UCH-1 (cell line): ENCODE data around the genes RTP1, RTP4 and LPP.

GRCh38 chr3:187197295-187197593 lies at the start of gene RTP1:
Gene RTP1, plus strand, starts transcription at chr3:187197486.
- RRBS = no CpG with 5 or more reads among the region's 6 CpGs

DNA sequence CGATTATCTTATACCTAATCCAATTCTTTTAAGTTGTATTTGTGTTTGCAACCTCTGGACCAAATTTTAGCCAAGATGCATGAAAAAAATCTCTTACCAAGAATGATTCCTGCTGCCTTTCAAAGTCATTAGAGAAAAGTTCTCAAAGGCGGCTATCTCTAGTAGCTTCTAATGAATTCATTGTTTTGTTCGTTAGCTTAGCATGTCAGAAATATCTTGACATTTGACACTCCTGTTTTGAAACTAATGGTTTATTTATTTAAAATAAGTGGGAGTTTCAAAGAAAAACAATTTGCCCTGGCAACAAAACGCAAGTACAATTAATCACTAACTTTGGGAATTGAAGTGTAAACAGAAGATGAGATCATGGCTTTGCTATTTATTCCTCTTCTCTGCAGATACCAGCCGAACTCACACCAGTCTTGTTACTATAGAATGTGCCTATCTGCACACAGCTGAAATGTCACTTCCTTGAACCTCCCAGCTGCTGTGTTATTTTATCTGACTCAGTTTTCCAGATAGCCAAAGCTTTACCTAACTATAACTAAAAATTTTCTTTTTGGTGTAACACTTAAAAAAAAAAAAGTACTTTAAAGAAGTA lies 27.5 kb downstream of the MASP1 start:
- RRBS = no CpG with 5 or more reads among the region's 5 CpGs

DNA sequence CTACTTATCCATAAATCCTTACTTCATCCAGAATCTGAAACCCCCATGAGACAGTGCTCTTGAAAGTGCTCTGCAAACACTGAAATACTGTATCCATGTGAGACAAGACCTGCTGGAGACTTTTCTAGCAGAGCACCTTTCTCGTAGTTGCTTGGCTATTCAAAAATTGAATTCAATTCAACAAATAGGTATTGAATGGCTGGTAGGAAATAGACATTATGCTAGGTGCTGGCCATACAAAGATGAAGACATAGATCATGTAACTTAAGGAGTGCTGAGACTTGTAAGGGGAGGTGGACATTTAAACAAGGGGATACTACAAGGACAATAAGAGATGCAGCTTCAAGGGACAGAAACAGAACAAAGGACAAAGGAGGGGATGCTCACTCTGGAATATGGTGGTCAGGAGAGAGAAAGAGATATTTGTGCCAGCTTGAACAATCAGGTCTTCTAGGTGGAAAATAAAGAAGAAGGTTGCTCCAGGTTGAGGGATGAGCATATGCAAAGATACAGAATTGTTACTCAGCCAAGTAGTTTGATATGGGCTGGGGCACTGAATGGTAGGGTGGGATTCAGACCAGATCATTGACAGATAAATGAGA lies 1.6 kb downstream of the MASP1 start:
- RRBS = no CpG with 5 or more reads among the region's 1 CpG

DNA sequence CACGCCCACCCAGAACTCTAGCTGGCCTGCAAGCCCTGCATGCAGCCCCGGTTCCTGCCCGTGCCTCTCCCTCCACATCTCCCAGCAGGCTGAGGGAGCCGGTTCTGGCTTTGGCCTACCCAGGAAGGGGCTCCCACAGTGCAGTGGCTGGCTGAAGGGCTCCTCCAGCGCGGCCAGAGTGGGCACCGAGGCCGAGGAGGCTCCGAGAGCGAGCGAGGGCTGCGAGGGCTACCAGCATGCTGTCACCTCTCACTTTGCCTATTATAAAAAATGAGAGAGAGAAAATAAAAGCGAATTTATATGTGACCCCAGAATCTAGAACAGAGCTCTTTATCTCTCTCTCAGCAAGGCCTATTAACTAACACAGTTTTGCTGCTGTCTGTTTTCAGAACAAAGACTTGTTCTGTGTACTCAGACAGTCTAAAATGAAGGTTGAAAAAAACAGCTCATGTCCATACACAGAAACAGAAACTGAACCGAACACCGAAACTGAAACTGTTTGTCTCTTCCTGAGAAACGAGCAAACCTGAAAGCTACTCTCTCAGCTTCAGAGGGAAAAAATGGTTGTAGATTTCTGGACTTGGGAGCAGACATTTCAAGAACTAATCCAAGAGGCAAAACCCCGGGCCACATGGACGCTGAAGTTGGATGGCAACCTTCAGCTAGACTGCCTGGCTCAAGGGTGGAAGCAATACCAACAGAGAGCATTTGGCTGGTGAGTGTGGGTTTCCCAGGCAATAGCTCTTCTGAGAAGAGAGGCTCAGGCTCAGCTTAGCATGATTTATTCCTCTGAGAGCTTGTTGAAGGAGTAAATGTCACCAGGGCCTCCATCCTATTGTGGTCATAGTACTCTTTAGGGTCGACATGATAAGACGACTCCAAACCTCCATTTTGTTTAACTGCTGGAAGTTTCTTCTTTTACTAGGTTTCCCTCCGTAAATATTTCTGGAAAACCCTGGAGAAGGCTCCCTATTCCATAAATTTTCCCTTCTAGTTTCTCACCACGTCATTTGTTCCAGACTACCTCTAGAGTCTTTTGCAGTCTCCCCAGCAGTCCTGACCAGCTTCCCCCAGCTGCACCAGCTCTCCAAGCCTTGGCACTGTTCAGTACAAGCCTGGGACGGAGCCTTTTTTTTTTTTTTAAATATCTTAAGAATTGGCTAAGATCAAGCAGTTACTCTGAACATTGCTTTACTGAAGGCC lies at the start of gene RTP4:
Gene RTP4, plus strand, starts transcription at position 504 of the 1,203 bp plus-strand sequence.
- RRBS = no CpG with 5 or more reads among the region's 23 CpGs

- RRBS = no CpG with 5 or more reads among the region's 17 CpGs
These were observed 19.0 kb upstream of the RTP2 start for GRCh38 chr3:187721169-187721896.

DNA sequence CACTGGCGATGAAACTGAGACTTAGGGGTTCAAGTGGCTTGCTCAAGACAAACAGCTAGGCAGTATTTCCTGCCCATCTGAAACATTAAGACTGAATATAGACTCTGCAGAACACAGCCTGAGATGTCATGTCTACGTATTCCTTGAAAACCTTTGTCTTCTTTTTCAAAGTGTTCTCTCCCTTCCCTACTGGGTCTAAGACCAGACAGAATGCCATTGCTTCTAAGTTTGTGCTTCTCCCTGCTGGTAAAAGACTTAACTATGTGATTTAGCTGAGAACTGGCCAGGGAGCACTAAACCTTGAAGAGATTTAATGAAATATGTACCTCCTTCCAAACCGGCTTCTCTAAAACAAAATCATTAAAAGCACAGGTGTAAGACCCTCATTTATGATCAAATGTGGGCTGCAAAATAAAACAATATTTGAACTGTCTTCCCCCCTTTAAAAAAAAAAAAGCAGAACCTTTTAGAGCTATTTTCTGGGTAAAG lies 9.8 kb downstream of the BCL6 start:
- RRBS = no CpG with 5 or more reads among the region's 3 CpGs

DNA sequence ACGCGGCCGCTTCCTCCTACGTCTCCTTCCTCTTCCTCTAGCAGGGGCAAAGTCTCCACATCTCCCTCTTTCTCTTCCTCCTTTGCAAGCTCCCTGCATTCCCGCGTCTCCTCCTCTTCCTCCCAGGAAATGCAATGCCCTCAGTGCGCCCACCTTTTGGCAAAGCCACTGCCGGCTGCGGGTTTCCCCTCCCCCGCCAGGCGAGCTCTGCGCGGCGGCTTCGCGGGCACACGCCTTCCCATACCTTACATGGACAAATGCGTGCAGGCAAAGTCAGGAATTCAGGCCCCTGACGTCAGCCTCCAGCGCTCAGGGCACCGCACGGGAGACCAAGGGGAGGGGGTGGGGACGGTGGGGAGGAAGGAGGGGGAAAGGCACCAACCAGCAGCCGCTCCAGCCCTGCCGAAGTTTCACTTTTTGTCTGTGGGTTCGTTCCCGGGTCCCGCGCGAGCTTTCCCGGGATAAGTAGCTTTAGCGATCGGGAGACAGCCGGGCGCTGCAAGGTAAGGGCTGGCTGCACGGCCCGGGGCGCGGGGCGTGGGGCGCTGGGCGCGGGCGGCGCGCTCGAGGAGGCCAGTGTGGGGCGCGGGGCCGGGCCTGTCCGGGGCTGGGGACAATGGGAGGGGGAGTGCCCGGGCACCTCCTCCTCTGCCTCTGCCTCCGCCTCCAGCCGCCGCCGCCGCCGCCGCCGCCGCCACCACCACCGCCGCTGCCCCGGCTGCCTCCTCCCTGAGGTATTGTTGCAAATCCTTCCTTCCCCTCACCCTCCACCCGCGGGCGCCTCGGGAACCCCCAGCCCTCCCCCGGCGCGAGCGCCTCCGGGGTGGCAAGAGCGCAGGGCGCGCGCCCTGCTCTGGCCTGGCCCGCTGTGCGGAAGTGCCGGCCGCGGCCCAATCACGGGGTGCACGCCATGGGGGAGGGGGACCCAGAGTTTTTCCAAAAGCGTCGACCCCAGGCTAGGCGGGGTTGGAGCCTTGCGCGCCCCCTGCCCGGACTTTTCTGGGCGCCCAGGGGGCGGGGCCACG lies at the start of gene LPP:
Gene LPP, plus strand, starts transcription at position 639 of the 1,025 bp plus-strand sequence.
- RRBS = 4% methylated on average over 30 of the region's 93 CpGs

DNA sequence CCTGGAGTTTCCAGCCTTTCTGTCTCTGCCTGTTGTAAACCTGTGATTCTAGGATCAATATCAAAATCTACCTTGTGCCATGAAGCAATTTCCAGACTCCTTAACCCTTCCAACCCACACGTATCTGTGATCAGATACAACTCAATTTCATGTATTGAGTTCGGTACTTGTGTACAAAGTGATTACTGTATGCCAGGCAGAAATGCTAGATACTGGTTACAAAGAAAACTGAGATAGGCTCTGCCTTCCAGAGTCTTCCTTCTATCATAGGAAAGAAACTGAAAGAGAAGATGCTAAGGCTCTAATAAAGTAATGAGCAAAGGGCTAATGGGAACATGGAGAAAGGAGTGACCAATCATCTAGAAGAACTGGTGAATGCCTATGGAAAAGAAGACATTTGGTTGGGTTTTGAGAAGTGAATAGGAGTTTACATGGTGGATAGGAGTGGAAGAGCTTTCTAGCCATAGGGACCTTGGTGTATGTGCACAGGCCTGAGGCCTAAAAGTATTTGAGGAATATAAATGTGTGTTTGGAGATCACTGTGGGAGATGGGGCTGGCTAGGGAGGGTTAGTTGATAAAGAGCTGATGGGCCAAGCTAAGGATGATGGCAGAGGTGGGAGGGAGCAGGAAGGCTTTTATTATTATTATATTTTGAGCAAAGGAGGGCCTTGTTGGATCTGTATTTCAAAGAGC lies 6.7 kb downstream of the LPP start:
- RRBS = no CpG with 5 or more reads among the region's 2 CpGs

GRCh38 chr3:188177109-188177549 lies 23.2 kb downstream of the LPP start:
- RRBS = no CpG with 5 or more reads among the region's 3 CpGs

GRCh38 chr3:188178231-188179054 lies 24.5 kb downstream of the LPP start:
- RRBS = no CpG with 5 or more reads among the region's 8 CpGs

GRCh38 chr3:188183281-188183674 lies 29.3 kb downstream of the LPP start:
- RRBS = no CpG with 5 or more reads among the region's 3 CpGs

GRCh38 chr3:188184174-188185018 lies 30.4 kb downstream of the LPP start:
- RRBS = no CpG with 5 or more reads among the region's 8 CpGs

DNA sequence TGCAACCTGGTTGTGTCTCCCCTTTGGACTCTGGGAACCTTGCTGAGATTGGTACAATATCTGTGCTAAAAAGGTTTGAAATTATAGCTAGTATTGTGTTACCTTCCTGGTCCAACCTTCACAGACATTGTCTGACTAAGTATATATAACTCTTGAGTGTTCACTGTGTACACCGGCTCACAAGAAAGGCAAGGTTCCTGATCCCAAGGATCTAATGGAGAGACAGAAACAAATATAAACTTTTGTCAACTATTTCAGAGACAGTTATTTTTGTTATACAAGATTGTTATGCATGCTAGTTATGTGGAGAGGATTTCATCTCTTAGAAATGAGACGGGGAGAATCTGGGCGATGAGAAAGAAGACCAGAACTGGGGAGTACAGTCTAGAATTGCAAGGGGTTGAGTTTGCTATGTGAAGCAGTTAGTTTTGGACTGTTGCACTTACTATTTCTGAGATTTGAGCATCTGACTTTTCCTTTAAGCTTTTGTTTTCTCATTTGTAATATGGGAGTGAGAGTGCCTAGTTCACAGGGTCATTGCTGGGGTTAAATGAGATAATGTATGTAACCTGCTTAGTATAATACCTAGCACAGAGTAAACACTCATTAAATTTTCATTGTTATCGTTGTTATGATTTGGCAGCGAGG lies 52.5 kb downstream of the LPP start:
- RRBS = no CpG with 5 or more reads among the region's 5 CpGs

- RRBS = no CpG with 5 or more reads among the region's 7 CpGs
These were observed 151.4 kb downstream of the LPP start for GRCh38 chr3:188305171-188305880.

DNA sequence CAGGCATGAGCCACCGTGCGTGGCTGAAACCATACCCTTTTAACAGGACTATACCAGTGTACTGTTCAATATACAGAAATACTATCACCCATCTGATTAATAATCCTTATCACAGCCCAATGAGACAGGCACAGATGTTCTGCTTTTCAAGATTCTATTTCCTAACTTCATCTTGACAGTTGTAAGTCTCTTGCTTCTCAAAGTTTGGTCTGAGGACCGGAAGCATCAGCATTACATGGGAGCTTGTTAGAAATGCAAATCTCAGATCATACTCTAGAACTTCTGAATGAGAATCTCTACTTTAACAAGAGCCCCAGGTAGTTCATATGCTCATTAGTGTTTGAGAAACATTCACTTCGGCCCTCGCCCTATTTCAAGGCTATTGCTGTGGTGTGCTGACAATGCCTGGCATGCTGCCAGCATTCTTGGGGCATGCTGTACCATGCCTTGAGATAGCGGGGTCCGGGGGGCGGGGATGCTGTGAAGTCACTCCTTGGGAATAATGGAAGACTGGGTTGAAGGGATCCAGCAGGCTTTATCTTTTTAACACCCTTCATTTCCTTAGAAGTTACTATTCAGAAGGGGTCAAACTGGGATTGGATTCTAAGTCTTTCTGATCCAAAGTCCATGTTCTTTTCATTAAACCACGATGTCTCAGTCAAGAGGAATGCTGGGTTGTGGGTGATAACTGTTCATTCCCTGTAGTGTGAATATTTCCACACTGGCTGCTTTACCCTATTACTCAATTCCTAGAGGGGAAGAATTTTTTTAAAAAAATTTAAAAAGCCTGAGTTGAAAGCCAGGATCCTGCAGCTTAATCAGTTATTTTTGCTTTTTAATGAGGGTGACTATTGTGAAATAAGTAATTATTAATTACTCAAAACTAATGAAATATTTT lies 194.7 kb downstream of the LPP start:
- RRBS = no CpG with 5 or more reads among the region's 9 CpGs

- RRBS = no CpG with 5 or more reads among the region's 1 CpG
These were observed 240.6 kb downstream of the LPP start for GRCh38 chr3:188394476-188395056.

GRCh38 chr3:188901123-188901622 lies 270.6 kb upstream of the TPRG1 start:
- RRBS = no CpG with 5 or more reads among the region's 6 CpGs

DNA sequence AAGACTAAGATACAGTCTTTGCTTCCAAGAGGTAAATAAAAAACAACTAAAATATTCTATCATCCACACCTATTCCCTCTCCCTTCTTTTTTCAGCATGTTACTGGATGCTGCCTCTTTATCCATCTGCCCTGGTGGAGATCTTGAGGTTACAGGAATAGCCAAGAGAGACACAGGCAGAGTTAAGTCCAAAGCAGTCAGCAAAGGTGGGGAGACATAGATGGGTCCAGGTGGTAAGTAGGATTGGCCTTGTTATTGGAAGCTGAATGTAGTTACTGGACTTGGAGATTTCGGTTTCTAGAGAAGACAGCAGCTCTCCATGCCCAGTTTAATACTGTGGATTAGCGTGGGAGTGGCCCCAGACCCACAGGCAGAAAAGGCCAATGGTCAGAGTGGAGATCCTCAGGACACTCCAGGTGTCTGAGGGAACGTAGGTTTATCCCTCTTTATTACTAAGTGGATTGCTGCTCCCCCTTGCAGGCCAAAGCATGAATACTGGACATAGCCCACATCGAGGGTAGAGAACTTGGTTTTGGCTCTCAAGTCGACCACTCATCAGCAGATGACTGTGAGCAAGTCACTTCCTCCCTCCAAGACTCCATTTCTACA lies 225.5 kb upstream of the TPRG1 start:
- RRBS = no CpG with 5 or more reads among the region's 5 CpGs

DNA sequence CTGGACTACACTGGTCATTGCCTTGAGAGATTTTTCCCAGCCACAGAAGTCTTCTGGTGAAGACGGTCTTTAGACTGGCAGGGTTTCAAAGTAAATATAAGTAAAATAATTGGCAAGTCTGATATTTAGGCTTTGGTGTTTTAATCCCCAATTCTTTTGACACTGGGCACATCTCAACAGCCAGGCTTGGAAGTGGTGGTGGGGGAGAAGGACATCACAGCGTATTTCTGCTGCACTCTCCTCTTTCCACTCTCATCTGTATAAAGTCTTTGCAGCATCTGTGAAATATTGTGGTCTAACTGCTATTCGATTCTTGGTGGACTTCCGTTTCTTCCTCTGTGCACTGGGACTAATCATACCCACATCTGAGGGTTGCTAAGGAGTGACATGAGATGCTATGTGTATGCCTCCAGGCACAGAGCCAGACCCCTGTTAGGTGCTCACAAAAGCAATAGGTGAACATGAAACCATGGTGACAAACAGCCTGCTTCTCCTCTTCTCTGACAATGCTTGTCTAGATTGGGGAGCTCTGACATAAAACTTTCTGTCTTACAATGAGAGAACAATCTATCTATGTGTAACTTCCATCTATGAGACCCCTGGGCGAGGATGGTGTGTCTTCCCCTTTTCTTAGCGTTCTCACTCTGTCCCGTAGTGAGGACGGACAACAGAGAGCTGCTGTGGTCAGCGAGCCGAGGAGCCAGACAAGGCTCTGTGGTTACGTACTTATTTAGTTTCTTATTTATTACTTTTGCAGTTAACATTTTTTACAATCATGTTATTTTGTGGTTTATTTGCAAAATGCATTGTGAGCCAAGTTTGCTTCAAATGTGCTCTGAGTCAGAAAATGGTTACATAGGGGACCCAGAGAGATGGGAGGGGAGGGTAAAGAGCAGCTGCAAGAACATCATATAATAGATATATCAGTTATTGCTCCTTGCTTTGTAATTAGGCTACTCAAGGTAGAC lies 196.8 kb upstream of the TPRG1 start:
- RRBS = no CpG with 5 or more reads among the region's 11 CpGs